Measurements from ENCODE around the genes GARIN3, THG1L and LSM11.

- PRO-cap, 2 experiments = no peak in any of the 2 experiments
Observed at GRCh38 chr5:157166118-157166345, at the start of gene GARIN3. Gene GARIN3 (minus strand): TSS chr5:157166264.

DNA sequence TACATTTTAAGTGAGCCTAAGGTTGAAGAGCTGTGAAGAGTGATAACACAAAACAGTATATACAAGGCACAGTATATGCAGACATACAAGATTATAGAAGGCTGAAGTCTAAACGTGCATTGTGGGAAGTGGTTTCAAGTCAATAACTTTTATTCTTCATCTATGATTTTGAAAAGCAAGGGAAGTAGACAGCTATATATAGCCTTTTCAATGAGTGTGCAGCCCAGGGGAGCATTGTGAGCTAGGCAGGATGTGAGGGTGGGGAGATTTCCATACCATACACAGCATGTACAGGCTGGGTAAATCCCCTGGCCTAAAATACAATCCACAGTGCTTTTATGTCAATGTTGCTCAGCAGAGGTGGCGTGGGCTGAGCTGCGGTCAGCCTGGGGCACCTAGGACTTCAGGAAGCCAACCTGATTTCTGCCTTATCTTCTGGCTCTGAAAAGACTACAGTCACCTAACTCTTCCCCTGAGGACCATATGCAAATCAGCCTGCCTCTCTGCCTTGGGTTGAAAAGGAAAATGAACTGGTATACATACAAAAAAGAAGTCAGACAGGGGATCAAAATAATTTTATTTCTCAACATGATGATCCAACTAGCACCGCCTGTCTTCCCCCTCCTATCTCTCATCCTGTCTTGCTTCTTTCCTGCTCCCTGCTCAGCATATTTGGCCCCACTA, 6.3 kb upstream of the GARIN3 start:
- PRO-cap, 2 experiments = no peak in any of the 2 experiments

- PRO-cap, 2 experiments = no peak in any of the 2 experiments
Observed at GRCh38 chr5:157269750-157270016, 3.8 kb downstream of the CYFIP2 start.

DNA sequence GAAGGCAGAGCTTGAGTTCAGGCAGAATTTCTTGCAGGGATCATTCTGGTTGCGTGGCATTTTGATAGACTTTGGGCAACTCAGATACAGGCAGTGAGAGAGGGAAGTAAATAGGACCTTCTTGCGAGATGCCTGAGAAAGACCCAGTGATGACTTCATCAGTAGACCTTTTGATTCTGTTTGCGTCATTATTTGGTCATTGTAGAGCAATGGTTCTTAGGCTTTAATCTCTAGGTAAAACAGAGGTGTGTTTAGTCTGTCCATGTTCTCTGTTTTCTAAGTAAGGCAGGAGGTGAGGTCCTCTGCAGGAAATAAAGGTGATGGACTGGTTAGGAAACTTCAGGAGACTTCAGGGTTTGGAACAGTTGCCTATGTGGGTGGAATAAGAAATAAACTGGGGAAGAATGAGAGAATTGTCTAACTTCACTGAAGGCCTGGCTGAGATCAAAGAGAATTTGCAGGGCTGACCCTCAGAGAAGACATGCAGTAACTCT, 4.1 kb downstream of the CYFIP2 start:
- PRO-cap, 2 experiments = peak in 1 of 2 experiments; most common plus-strand start position 254 of the sequence (in 1)

GRCh38 chr5:157271511-157272407, 5.8 kb downstream of the CYFIP2 start:
- PRO-cap, 2 experiments = peak in 2 of 2 experiments; most common plus-strand start chr5:157272019 (in 2); most common minus-strand start chr5:157271876 (in 2)

DNA sequence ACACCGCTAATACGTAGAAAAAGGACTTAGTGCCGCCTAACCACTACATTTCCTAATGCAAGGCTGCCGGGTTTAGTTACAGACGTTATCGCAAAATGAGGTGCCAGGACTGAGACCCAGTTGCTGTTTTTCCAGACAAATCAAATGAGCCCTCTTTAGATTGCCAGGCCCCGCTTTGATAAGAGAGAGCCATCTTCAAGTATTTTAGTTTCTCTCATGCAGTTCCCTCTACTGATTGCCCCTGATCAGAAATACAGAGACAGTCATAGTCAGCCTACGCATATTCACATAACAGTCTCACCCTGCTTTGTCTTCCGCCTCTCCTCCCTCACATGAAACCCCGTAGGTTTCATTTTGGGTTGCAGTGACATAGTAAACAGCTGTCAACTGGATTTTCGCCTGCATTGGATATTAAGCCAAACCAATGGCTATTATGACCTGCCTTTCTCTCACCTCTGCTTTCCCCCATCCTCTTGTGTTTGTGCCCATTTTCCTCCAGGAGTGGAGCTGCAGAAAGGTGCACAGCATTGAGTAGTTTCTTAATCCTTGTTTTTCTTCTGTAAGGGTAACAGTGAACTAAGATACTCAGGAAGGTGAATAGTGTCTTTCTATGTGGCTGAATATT, 968 bp downstream of the FNDC9 start:
- PRO-cap, 2 experiments = no peak in any of the 2 experiments

DNA sequence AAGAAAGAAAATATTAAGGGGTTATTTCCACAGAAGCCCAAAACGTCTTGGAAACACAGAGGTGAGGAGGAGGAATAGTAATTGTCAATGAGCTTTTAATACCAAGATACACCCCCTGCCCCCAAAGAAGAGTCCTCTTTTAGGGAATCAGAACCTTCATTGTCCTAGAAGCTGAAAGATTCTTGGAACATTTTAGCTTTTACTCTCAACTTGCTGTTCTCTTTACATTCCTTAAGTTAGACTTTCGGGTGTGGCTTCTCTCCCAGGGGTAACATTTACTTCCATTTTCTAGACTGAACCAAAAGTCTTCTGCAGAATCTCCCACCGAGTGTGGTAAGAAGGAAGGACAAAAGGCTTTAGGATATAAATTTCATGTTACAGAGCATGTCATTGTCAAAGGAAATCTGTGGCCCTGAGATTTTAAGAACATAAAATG, 48.5 kb upstream of the FNDC9 start:
- PRO-cap, 2 experiments = peak in 1 of 2 experiments; most common plus-strand start position 243 of the sequence (in 1)

DNA sequence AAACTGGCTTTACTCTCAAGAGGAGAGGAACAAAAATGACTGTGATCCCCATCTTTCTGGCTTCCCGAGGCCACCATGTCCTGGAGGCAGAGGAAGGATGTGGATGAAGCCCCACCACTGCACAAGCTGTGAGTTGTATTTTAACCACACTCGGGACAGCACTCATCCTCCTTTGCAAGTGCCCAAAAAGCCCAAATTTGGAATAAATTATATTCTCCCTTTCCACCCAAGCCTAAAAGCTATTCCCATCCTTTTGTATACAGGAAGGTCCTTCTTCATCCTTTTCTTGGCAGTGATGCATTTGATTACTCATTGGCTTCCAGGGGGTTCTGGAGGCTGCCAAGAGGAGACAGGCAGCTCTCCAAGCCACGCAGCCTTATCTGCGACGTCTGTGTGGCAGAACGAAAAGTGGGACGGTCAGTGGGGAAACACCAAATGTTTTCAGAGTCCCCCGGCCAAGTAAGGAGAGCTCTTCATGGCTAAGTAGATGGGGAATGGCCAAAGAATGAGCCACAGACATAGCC, 12.3 kb downstream of the ADAM19 start:
- PRO-cap, 2 experiments = no peak in any of the 2 experiments

DNA sequence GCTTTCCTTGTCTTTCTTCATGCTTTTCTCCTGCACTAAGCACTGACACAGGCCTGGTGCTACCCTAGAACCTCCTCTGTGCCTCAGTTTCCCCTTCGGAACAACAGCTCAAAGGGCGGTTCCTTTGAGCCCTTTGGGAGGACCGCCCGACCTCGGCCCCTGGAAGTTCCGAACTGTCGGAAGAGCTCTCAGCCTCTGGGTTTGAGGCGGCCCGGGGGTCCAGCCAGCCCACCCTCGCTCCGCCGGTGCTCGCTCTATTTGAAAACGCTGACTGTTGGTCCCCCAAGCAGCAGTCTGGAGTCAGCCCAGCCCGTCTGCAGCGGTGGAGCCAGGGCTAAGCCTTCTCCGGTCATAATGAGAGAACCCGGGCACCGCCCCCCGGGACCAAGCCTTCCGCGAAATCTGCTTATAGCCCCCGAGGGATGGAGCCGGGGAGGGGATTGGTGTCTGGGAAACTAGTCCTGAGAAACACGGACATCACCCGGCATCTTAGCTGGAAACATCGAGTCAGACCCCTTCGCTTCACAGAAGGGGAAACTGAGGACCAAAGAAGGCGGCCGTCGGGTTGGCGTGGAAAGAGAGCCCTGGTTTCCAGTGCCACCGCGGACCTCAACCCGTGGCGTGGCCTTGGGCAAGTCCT, 1.1 kb downstream of the ADAM19 start:
- PRO-cap, 2 experiments = no peak in any of the 2 experiments

GRCh38 chr5:157731068-157732043, at the start of gene THG1L:
Gene THG1L (plus strand): TSS chr5:157731420.
- PRO-cap, 2 experiments = peak in 2 of 2 experiments; most common plus-strand start chr5:157731438 (in 1); most common minus-strand start chr5:157731684 (in 2)

DNA sequence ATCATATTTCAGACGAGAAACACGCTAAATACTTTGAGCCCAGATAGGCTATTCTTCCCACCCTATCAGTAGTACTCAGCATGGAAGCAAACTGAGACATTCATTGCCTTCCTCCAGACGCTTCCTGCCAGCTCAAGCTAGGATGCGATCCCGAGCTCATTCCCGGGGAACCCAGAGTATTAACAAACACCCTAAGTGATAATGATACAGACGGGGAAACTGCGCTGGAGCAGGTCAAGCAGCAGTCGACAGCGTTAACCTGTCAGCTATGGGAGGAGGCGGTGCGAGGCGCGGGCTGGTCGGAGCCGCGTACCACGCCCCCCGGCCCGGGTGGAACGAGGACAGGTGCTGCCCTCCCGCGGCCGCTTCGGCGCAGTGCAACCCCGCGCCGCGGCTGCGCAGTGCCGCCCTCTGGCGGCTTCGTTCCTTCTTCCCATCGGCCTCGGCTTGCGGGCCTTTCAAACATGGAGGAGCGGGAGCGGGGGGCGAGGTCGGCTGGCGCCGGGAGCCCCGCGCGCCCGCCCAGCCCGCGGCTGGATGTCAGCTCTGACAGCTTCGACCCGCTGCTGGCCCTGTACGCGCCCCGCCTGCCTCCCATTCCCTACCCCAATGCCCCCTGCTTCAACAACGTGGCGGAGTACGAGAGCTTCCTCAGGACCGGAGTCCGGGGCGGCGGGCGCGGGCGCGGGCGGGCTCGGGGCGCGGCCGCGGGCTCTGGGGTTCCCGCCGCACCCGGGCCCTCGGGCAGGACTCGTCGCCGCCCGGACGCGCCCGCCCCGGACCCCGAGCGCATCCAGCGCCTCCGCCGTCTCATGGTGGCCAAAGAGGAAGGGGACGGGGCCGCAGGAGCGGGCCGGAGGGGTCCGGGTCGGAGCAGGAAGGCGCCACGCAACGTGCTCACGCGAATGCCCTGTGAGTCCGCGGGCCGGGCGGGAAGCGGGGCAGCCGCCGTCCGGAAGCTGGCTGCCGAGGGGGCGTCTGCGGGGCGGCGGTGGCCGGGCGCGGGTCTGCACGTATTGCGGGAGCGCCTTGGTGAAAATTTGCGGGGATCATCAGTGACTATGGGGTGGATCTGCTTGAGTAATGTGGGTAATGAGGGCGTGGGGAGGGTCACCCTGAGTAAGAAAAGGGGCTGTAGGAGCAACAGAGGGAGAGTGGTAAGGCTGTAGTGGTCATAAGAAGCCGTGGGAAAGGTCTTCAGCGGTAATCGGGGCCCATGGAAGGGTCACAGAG, at the start of gene LSM11:
Gene LSM11, plus strand, starts transcription at position 426 of the 1,233 bp plus-strand sequence.
- PRO-cap, 2 experiments = peak in 2 of 2 experiments; most common plus-strand start position 465 of the sequence (in 2); most common minus-strand start position 883 of the sequence (in 1)

DNA sequence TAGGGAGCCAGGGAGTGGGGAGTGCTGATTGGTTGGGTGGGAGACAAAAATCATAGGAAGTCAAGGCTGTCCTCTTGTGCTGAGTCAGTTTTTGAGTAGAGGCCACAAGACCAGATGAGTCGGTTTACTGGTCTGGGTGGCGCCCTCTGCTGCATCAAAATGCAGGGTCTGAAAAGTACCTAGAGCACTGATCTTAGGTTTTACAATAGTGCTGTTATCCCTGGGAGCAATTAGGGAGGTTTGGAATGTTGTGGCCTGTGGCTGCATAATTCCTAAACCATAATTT, 59.0 kb upstream of the CLINT1 start:
- PRO-cap, 2 experiments = no peak in any of the 2 experiments

- PRO-cap, 2 experiments = no peak in any of the 2 experiments
Observed at GRCh38 chr5:157924744-157925390, 65.9 kb upstream of the CLINT1 start.

GRCh38 chr5:158382466-158382879, 523.5 kb upstream of the CLINT1 start:
- PRO-cap, 2 experiments = peak in 1 of 2 experiments; most common plus-strand start chr5:158382754 (in 1)

DNA sequence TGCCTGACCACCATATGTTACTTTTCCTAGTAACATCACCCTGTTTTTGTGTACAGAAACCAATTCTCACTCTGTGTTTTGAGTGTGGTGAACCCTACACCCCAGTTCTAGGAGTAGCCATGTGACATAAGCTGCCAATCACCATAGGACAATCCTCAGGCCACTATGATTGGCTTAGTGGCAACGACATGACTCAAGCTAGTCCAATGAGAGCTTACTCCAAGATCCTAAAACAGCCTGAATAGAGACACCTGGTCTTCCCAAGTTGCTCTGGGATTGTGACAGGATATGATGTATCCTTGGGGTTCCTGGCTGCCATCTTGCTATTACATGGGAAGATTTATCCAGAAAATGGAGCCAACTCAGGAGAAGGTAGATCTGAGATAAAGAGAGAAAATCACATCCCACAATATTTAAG, 572.9 kb upstream of the CLINT1 start:
- PRO-cap, 2 experiments = no peak in any of the 2 experiments

DNA sequence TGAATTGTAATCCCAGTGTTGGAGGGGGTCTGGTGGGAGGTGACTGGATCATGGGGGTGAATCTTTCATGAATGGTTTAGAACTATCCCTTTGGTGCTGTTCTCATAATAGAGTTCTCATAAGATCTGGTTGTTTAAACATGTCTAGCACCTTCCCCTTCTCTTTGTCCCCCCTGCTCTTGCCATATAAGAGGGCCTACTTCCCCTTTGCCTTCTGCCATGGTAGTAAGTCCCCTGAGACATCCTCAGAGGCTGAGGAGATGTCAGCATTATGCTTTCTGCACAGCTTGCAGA, 577.7 kb upstream of the CLINT1 start:
- PRO-cap, 2 experiments = no peak in any of the 2 experiments

DNA sequence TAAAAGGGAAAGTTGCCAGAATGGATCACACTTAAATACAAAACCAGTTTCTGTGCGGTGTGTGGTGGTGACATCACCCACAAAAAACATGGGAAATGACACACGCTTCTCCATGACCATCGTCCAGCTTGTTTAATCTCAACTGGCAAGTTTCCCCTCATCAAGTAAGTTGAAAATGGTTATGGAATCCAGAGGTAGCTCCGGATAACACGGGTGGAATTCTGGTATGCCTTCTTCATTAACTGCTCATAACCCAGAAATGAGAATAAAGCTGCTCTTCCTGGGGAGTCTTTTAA, 351.6 kb downstream of the EBF1 start:
- PRO-cap, 2 experiments = peak in 2 of 2 experiments; most common minus-strand start position 223 of the sequence (in 2)

DNA sequence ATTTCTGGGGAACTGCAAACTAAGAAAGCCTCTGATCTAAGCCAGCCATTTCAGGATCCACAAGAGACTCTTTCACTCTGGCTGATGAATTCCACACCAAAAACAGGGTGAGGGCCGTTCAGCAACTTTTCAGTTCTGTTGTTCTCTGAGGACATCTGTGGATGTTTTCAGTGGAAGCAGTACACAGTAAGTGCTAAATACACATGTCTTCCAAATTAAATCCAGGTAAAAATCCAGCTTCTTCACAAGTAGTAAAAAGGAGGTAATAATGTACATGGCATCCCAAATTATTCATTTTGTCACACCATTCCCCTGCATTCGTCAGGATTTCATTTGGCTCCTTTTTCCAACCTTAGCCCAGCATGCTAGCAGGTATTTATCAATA, 51.0 kb downstream of the EBF1 start:
- PRO-cap, 2 experiments = no peak in any of the 2 experiments

DNA sequence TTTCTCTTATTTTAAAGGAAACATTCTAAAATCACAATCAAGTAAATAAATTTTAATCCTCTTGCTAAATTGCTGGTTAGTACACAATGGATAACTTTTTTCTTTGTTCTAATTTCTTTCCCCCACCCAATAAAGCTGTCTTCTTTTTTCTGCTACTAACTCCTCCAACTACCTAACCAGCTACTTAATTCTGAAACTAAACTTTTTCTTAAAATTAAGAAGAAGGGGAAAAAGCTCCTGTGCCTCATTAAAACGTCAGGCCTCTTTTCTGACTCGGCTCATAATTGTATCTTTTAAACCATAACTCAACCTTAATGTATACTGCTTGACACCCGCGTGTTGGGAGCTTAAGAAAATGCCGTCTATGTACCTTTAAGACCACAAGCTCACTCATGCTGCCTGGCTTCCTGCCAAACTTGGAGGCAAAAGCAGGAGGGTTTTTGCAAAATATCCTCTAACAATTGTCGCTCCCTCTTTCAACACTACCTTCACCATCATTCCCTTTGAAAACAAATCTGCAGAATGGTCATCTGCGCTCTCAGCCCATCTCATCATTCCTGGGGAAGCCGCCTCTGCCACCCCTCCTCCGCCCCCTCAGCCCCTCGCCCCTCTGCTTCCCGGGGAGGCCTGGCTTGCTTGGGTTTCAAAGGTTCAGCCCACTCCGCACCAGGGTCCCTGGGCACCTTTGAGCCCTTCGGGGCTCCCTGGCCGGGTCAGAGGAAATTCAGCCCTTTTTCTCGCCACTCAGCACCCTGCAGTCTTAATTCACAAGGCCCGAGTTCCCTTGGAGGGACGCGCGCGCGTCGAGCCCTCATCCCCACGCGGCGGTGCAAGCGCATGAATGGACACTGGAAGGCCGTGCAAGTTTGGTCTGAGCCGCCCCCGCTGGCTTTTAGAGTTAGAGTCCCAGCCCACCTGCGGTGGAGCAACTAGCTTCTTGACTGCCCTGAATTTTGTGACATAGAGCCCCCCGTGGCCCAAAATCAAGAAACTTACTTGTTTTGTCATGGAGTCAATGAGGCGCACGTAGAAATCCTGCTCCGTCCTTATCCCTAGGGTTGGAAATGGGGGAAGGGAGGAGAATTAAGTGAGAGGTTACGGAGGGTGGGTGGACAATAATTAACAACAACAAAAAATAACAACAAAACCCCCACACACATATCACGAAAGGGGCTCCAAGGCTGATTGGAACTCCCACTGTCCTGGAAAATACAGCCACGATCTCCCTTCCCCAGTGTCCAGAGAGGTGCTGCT, 4.7 kb downstream of the EBF1 start:
- PRO-cap, 2 experiments = no peak in any of the 2 experiments

DNA sequence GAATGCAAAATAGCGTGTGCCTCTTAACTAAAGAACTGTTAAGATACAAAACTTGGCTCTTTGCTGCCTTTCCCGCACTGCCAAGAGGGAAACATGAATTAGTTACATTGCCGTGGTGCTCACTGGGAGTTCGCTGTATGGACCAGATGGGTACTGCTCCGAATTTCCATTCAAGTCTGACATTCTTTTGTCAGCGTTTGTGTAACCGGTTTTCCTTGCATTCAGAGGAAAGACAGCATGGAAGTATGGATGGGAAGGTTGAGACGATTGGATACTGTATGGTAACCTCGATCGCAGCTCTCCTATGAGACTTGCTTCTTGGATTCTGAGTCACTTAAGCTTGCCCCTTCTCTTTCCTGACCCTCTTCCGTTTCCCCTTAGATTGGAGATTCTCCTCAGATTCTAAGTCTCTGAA, 656 bp upstream of the UBLCP1 start:
- PRO-cap, 2 experiments = no peak in any of the 2 experiments